Cardiac atrium fibroblast (primary cell): ENCODE data around the gene IGSF10.

- RAMPAGE, long total RNA = no peak
Measured at GRCh38 chr3:149971885-149972010, 1.1 kb upstream of the PFN2 start.

DNA sequence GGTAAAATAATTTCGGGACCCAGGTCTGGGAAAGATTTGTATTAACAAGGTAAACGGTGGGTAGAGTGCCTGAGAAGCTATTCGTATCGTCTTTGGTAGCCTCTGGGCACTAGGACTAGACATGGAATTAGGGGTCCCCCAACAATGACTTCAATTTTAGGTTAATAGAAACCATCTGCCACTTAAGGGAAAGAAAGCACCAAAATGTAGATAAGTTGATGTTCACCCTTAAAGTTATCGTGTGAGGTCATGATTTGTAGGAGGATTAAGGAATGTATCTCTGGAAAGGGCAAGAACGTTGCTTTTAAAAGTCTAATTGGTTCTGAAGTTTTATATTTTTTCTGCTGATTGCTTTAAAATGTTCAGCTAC lies 1.3 kb upstream of the PFN2 start:
- RAMPAGE, long total RNA = no peak

DNA sequence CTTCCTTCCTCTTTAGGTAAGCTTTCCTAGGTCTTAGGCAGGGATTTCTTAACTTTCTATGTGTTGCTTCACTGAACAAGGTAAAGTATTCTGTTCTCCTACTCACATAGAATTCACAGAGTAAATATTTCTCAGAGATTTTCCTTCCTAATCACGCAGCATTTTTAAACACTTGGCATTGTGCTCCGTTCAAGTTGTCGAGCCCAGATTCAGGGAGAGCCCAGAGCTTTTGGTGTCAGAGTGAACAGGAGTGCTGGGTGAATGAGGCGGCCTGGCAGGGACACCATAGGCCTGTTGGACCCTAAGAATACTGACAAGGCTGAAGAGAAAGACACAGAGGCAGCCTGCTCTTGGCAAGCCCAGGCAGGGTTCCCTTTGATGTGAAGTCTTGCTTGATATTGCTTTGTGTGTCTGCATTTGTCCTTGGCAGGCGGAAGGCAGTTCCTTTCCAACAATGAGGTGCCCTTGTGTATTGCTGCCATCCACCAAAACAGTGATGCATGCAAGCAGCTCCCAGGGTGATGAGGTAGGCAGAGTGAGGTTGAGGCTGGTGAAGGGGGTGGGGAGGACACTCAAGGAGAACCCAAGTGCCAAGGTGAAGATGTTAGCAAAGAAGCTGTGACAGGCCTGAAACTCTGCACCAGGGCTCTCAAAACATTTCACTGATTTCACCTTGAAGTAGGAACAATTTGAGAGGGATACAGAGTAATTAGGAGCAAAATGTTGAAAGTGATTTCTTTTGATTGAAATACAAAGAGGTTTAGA lies 152.7 kb upstream of the TSC22D2 start:
- RAMPAGE, long total RNA = no peak

- RAMPAGE, long total RNA = no peak
Measured at GRCh38 chr3:150372540-150373159, 35.4 kb upstream of the TSC22D2 start.

- RAMPAGE, long total RNA = no peak
Measured at GRCh38 chr3:150384599-150385261, 23.4 kb upstream of the TSC22D2 start.

DNA sequence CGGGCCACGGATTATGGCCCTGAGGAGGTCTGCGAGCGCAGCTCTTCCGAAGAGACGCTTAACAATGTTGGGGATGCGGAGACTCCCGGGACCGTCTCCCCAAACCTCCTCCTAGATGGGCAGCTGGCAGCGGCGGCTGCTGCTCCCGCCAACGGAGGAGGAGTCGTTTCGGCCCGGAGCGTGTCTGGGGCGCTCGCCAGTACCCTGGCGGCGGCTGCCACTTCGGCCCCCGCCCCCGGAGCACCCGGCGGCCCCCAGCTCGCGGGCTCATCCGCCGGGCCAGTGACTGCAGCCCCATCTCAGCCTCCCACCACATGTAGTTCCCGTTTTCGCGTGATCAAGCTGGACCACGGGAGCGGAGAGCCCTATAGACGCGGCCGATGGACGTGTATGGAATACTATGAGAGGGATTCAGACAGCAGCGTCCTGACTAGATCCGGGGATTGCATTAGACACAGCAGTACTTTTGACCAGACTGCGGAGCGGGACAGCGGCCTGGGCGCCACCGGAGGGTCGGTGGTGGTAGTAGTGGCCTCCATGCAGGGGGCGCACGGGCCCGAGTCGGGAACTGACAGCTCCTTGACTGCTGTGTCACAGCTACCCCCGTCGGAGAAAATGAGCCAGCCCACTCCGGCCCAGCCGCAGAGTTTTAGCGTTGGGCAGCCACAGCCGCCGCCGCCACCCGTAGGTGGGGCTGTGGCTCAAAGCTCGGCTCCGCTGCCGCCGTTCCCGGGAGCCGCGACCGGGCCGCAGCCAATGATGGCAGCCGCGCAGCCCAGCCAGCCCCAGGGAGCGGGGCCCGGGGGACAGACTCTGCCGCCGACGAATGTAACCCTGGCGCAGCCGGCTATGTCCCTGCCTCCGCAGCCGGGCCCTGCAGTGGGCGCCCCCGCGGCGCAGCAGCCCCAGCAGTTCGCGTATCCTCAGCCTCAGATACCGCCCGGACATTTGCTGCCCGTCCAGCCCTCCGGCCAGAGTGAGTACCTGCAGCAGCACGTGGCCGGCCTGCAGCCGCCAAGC lies 1.7 kb downstream of the TSC22D2 start:
- RAMPAGE, long total RNA = no peak

- RAMPAGE, long total RNA = no peak
Measured at GRCh38 chr3:150411105-150411350, 2.9 kb downstream of the TSC22D2 start.

DNA sequence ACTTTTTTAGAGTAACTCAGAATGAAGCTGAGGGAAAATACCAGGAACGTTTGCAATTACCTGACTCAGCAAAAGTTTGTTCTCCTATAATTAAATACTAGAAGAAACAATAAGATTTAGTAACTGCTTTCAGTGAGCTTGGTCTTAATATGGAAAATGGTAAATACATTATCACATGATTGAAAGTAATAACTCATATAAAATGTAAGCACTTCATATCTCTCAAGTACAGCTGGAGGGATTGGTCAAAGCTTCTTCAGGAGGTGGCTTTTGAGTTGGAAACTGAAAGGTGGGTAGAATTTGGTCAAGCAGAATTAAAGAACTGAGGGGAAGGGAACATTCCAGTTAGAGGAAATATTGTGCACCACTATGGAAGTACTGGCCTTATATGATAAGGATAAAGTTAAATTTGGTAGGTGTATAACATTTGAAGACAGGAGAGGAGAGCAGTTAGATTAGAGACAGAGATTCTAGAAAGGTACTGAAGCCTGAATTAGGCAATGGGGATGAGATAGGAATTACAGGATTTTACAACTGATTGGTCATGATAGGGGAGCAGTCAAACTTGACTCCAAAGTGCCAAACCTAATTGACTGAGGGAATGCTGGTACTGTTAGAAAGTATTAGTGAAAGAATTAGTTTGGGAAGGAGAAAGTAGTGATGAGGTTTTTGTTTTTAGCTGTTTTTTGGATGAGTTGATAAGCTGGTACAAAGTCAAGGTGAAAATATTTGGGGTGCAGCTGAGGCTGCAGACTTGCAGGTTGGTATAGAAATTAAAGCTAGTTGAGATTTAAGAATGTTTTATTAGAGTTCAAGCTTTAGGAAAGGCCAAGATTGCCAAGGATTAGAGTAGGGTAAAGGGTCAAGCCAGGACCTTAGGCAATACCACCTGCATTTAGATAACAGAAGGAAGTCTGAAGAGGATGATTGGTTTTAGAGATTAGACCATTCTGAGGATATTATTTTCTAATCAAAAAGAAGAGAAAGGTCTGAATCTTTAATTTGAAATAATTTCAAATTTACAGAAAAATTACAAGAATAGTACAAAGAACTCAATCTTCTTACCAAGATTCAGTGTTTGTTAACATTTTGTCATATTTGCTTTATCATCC lies 22.2 kb downstream of the TSC22D2 start:
- RAMPAGE, long total RNA = no peak

GRCh38 chr3:150458655-150459324 lies 50.7 kb downstream of the TSC22D2 start:
- RAMPAGE, long total RNA = no peak

DNA sequence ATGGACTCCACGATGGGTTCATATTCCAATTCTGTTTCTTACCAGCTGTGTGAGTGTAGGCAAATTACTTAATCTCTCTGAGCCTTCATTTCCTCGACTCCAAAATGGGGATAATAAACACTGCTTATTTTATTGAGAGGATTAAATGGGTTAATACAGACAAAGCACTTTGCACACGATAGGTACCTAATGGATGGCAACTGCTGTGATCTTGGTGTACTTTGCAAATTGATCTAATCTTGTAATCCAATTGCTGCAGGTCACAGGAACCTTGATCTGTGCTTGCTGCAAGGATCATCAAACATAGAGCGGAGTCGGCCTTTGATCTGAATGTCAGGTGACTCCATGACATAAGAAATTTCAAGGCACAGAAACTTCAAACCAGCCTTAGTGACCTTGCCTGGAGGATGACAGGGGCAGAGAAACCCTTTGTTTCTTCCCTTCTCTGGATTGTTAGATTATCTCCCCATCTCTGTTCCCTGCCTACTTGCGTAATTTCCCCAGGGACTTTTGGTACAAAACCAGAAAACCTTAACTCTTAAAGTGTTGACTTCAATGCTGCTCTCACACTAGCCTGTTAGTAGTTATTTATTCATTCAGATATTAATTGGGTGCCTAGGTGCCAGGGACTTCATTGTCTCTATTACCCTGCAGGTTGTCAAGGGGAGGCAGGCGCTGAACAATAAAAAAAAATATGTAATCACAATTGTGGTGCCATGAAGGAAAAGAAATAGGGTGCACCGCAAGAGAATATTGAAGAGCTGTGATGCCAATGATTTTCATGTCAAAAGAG lies 25.7 kb downstream of the SIAH2 start:
- RAMPAGE, long total RNA = no peak

- RAMPAGE, long total RNA = no peak
Measured at GRCh38 chr3:150762247-150763032, 529 bp downstream of the SIAH2 start.

GRCh38 chr3:150764408-150764994 lies 1.5 kb upstream of the SIAH2 start:
- RAMPAGE, long total RNA = no peak

DNA sequence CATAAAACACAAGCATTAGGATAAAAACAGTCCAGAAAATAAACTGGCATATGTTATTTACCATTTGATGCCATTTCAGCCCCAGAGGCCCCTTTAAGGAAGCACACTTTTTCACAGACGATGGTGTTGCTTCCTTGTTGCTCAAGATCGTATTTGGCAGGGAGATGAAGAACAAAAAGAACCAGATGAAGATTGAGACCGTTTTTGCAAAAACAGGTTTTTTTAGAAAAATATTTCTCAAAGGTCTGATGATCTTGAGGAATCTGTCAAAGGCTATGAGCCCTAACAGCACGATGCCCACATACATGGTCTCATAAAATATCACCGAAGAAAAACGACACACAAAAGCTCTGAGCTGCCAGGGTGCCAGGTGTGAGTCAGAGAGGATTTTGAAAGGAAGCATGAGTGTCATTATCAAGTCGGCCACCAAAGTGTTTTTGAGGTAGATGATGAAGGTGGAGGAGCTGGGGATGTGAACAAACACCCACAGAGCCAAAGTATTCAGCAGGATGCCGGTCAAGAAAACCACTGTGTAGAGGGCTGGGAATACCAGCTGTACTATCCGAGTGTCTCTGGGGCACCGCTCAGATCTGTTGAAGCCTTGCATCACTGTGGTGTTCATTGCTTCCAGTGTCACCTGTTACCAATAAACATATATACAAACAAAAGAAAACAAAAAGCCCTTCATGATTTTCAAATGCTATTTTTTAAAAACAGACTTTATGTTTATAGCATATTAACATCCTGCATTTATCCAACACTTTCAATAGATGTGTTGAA lies 788 bp downstream of the P2RY13 start:
- RAMPAGE, long total RNA = no peak

DNA sequence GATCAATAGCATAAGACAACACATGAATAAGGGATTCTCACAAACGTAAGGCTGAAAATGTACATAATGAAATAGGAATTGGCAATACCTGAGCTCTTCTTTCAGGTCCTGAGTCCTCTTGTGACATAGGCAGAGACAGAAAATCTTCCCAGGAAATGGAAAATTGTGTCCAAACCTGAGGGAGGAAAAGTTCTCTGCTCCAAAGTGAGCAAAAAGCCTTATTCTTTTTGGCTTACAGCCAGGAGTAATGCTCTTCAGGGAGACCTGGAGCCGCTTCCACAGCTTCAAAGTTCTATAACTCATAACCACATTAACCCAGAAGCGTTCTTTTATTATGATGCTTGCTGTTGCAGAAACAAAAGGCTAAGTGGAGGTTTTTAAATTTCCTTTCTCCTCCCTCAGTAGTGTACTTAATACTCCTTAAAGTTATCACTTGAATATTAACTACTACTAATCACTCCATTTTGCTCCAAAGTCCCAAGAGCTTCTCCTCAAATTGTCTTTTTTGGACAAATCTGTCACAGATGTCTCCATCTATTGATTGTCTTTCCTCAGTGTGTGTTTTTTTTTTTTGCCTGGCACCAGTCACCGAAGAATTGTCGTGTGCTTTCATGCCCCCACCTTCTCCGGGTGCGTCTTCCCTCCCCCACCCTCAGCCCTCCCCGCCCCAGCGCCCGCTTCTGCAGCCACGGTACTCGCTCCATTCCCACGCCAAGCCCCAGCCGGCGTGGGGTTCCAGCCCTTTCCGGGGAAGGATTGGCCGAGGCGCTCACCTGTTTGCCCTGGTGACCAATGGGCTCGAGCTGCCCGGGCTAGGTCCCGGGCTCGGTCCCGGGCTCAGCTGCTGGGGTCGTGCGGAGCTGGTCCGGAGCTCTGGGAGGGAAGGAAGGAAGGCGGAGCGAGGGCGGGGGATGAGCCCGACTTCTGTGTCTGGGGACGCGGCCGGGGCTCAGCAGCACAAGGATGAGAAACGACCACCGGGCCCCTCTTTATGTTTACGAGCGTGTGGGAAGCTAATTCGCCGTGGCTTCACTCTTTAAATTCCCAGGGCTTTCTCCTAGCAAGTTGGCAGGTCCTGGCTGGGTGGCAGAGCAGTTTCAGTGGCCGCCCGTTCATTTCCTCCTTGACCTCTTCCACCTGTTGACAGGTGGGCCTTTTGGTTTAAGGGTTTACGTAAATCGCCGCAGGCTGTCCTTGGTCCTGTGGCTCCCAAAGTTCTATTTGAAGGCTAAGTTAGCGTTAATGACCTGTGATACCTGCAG lies at the start of gene IGSF10:
Gene IGSF10, minus strand, starts transcription at position 889 of the 1,262 bp plus-strand sequence.
- RAMPAGE, long total RNA = no peak

GRCh38 chr3:151815884-151816832 lies 2.2 kb downstream of the AADAC start:
- RAMPAGE, long total RNA = no peak

- RAMPAGE, long total RNA = no peak
Measured at GRCh38 chr3:152197260-152197809, 71.4 kb upstream of the MBNL1 start.

GRCh38 chr3:152244045-152244483 lies 24.7 kb upstream of the MBNL1 start:
- RAMPAGE, long total RNA = no peak

GRCh38 chr3:152245404-152246292 lies 23.1 kb upstream of the MBNL1 start:
- RAMPAGE, long total RNA = no peak

GRCh38 chr3:152256822-152258112 lies 11.5 kb upstream of the MBNL1 start:
- RAMPAGE, long total RNA = no peak

DNA sequence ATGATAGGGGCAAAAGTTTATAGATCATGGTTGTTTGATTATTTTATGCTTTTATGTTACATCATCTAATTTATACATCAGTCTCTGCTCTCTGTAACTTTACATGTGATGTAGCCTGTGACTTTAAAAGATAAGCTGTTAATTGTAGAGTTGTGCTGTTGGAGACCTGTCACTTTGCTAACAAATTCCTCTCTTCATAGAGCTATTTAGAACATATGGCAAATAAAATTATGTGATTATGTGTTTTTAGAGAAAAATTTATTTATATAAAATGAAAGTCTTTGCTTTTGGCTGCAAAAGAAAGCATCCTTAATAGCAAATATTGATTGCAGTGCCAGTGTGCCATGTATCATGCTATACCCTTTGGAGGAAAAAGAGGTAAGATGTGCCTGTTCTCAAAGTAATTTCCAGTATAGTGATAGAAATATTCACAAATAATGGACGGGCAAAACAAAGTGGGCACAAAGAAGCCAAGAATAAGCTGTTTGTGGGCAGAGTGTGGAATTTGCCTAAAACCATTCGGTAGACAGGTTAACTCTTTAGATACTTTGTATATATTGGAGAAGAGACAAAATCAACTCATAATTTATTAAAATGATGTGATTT lies 11.2 kb downstream of the MBNL1 start:
- RAMPAGE, long total RNA = no peak